Panc1 (cell line): Measurements from ENCODE around the gene MEGF10.

GRCh38 chr5:124728922-124729416 is 17.5 kb downstream of the ZNF608 start:
- RRBS, 2 experiments = no CpG with 5 or more reads among the region's 5 CpGs

DNA sequence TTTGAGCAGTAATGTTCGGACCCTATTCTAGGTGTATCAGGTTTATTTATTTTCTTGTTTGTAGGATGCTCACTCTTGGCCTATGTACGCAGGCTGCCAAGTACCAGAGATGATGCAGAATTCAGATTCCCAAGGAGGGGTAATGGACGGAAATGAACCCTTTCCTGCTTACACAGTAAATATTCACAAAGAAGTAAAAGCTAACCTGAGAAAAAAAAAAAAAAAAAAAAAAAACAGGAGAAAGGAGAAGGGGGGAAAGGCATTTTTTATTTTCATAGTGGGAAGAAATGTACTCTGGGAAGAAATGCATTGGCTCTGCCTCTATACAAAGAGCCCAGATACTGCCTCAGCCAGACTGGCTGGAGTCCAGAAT is 124.7 kb upstream of the ZNF608 start:
- RRBS, 2 experiments = no CpG with 5 or more reads among the region's 3 CpGs

DNA sequence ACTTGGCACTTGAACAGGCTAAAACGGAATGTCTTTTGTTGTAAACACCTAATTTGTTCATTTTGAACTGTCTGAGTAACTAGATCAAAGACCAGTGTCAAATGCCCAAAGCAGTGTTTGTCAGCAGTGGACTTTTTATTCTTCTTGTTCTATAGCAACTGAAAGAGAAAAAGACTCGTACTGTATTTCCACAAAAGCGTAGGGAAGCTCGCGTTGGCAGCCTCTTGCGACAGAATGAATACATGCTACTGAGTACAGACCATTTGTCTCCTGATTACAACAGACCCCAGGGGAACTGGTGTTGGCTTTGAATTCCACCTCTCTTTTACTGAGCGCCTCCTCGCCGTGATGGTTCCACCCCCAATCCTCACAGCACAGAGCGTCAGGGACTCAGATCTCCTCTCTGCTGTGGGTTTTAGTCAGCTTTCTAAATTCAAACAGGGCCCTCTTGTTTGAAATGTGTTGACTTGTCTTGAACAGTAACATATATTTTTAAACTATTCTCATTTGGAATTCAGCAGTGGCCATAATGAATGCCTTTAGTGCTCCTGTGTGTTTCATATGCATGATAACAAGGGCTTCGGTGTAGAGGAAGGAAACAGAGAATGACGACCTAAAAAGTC is 602.0 kb upstream of the ZNF608 start:
- RRBS, 2 experiments = no CpG with 5 or more reads among the region's 12 CpGs

GRCh38 chr5:125411918-125412424 is 665.5 kb upstream of the ZNF608 start:
- RRBS, 2 experiments = no CpG with 5 or more reads among the region's 11 CpGs

DNA sequence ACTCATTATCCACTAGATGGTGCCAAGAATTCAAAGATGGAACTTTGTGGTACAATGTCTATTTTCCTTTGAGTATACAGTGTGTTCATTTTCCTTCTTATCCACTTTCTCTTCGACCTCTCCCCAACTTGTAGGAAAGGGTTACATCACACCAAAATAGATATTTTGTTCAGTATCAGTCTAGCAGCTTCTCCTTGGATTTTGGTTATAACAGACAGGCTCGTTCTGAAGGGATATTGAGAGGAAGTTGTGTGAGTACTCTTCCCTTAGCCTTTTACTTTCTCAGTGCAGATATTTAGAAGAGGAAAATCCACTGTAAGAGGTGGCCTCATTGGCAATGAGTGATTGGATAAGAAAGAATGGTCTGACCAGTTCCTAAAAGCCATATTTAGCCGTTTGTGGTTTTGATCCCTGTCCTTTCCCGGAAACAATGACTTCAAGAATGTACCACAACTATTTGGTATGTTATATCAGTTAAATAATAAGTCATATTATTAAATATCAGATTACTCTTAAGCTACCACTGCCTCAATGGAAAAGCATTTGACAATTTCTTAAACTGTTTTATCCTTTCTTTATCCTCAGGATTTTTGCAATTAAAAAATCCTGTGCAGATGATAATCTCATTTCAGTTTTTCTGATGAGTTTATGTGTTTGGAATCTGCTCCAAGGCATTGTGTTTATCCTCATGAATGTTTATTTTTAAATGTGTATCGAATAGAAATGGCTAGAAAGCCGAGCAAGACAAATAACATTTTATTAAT is 68.9 kb upstream of the GRAMD2B start:
- RRBS, 2 experiments = no CpG with 5 or more reads among the region's 6 CpGs

DNA sequence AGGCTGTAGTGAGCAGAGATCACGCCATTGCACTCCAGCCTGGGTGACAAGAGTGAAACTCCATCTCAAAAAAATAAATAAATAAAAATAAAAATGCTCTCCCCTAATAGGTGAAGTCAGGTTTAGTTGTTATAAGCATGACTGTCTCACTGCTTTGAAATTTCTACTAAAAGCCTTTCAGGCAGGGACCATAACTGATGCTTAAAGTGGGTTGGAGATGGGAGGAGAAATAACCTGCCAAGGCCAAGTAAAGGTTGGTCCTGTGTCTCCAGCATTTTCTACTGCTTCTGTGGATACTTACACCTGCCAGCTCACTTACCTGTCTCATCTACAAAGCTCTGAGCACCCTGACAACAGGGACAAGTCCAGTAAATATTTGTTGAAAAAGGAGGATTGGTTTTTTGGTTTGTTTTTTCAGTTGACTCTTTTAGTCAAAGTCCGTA is 38.5 kb downstream of the GRAMD2B start:
- RRBS, 2 experiments = no CpG with 5 or more reads among the region's 2 CpGs

DNA sequence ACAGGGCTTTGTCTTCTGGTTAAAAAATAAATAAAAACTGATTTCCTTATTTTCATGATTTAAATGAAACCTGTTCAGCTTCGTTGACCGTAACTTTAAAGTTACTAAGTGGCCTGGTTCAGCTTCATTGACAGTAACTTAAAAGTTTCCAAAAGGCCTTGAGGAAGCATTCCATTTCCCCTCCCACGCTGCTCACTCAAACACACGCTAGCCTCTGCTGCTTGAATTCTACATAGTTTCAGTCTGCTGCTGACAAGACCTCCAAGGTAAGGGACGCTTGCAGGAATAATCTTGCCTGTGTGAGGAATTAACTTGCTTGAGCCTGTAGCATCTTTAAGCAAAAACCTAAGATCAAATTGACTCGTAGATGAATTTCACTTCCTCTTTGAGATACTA is 39.0 kb downstream of the GRAMD2B start:
- RRBS, 2 experiments = no CpG with 5 or more reads among the region's 6 CpGs

- RRBS, 2 experiments = no CpG with 5 or more reads among the region's 4 CpGs
Measured at GRCh38 chr5:126477491-126477972, 54.3 kb downstream of the GRAMD2B start.

DNA sequence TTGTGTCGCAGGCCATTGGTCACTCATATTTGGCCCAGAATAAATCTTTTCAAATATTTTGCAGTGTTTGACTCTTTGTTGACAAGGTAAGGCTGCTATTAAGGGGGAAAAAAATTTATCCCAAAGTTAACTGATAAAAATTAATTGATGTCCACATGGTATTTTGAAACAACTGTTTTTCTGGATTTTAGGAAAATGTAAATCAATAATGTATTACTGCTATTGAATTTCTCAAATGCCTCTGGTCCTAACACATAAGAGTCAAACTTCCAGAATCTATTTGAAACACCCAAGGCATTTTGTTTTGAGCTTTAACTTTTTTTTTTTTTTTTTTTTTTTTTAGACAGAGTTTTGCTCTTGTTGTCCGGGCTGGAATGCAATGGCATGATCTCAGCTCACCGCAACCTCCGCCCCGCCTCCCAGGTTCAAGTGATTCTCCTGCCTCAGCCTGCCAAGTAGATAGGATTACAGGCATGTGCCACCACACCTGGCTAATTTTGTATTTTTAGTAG is 75.9 kb downstream of the ALDH7A1 start:
- RRBS, 2 experiments = no CpG with 5 or more reads among the region's 5 CpGs

DNA sequence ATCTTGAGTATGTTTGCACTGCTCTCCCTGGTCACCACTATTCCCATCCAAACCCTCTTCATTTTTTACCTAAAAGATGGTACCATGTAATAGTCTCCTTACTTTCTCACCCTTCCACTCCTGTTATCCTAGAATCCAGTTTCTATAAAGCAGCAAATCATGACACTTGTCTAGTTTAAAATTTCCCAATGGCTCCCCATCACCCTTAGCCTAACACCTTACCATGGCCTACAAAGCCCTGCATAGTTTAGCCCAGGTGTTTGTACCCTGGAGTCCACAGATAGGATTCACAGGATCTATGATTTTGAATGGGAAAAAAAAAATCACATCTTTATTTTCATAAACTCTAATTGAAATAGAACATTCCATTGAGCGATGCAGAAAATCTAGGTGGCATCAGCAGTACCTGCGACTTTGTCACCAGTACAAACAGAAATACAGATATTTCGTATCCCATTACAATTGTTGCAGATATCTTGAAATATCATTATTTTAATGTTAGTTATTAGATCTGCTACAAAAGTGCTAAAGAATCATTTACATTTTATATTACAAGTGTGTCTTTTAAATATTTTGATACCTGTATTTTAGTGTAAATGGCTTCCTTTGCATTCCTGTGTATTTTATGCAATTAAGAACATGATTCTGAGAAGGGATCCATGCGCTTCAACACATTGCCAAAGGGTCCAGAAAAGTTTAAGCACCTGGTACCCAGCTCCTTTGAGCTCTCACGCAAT is 110.2 kb downstream of the LMNB1 start:
- RRBS, 2 experiments = no CpG with 5 or more reads among the region's 5 CpGs

DNA sequence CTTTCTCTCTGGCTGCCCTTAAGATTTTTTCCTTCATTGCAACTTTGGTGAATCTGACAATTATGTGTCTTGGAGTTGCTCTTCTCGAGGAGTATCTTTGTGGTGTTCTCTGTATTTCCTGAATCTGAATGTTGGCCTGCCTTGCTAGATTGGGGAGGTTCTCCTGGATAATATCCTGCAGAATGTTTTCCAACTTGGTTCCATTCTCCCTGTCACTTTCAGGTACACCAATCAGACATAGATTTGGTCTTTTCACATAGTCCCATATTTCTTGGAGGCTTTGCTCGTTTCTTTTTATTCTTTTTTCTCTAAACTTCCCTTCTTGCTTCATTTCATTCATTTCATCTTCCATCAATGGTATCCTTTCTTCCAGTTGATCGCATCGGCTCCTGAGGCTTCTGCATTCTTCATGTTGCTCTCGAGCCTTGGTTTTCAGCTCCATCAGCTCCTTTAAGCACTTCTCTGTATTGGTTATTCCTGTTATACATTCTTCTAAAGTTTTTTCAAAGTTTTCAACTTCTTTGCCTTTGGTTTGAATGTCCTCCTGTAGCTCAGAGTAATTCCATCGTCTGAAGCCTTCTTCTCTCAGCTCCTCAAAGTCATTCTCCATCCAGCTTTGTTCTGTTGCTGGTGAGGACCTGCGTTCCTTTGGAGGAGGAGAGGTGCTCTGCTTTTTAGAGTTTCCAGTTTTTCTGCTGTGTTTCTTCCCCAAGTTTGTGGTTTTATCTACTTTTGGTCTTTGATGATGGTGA is 122.0 kb downstream of the MARCHF3 start:
- RRBS, 2 experiments = no CpG with 5 or more reads among the region's 7 CpGs

DNA sequence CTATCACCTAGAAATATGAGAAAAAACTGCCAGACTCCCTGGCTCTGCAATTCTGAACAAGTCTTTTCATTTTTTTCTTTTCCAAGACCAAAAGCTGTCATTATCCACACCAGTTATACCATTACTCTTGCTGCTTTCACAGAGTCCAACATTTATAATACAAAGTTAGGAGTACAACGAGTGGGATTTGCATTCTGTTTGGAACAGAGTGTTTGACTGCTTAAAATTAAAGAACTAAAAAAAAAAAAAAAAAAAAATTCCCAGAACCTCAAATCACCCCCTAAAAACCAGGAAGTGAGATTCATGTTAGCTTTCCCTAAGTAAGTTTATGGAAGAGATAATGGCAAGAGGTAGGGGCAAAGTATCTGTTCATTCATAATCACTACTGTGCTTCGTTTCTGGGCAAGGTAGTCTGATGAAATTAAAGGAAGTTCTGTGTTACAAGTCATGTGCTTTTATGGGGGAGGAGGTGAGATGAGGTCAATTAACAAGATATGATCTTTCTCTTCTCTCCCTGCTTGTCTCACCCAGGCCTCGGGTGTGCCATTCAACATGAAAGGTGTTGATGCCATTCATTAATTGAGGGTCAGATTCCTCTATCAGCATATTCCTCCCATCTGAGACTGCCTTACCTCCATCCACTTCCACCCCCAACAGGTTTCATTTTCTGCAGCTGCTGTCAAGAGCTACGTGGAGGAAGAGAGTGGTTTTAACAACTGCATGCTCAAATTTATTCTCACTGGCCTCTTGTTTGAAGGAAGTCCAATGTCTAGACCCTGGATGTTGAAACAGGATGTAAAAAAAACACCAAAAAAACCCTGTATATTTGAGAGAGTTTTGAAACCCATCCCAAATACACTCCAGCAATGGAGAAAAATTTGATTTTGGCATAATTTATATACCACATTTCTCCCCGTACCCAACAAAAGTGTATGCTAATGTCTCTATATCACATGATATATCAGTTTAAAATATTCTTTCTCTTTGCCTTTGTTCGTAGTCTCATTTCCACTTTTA is 58.0 kb downstream of the MARCHF3 start:
- RRBS, 2 experiments = no CpG with 5 or more reads among the region's 6 CpGs

DNA sequence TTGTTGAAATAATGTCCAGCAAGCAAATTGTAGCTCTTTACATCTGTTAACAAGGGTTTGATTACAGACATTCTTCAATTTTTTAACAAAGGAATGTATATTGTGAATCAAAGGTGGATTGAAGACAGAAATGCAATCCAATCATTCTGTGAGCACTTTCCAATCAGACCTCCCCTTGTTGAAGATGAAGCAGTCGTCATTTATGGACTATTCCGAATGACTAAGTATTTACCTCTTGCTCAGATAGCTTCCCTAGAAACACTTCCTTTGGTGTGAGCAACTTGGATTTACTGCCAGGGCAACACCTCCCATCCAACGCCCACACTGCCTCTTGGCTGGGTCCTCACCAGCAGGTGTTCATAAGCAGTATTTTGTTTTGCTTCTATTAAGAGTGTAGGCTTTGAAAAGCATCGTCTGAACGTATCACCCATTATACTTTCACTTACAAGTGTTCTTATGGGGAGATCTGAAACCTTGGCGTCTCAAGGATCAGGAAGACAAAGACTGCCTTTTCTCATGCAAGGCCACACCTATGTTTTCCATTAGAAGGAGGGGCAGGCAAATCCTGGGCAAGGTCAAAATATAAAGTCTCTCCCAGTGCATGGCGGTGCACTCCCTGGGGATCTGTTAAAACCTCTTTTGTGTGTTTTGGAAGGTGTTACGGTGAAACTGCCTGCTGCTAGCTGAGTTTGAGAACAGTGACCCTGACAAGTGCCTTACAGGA is 10.5 kb upstream of the MARCHF3 start:
- RRBS, 2 experiments = no CpG with 5 or more reads among the region's 8 CpGs

DNA sequence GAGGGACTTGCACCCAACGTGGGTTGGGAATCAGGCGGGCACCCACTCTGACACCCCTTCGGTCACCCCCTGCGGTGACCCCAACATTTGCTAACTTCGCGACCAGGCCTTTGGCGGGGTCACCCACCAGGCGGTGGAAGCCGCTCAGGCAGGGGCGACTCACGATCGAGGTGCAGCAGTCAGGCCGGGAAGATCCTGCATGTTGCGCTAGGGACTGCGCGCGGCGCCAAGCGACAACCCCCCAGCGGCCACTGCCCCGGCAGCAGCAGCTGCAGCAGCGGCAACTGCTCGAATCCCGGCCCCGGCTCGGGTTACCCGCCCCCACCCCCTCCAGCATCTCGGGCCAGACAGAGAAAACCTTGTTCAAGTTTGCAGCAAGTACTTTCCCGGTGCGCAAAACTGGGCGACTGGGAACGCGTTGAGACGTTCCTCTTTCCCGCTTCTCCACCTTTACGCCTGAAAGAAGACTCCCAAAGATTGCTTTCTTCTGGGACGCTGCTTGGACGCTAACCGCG is at the start of gene MEGF10:
Gene MEGF10 (plus strand): TSS at position 346 of the 515 bp plus-strand sequence.
- RRBS, 2 experiments = 44 to 49% methylated on average over 12 to 15 of the region's 40 CpGs

GRCh38 chr5:127290966-127291234 is 304 bp downstream of the MEGF10 start:
- RRBS, 2 experiments = 24% methylated on average over 4 to 6 of the region's 15 CpGs

- RRBS, 2 experiments = no CpG with 5 or more reads among the region's 28 CpGs
Measured at GRCh38 chr5:127739287-127740101, 36.3 kb downstream of the CCDC192 start.

DNA sequence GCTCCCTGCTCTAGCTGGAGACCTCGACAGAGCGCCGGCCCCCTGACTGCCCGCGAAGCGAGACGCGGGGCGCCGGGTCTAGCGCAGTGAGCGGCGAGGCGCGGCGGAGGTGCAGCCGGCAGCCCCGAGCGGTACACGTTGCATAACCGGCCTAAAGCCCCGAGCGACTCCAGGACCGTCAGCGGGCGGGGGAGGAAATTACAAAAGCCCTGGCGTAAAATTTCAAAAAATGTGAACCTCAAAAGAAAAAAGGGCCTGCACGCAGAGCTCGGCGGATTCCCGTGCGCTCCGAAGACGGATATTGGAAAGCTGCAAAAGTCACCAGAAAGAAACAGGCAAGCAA is 340 bp downstream of the FBN2 start:
- RRBS, 2 experiments = 87 to 92% methylated on average over 17 of the region's 34 CpGs

DNA sequence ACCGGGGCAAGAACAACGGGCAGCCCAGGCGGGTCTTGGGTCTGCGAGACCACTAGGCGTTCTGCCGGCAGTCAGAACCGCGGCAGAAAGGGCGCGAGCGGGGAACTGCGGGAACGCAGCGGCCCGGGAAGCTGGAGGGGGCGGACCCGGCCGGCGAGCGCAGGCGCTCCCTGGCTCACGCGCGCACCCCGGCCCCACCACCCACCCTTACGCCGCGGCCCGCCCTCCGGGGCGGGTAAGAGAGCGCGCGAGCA is 238 bp upstream of the ISOC1 start:
- RRBS, 2 experiments = under 1 to 4% methylated on average over 32 of the region's 34 CpGs